Measurements from ENCODE around the genes WDR38, PPP6C and MAPKAP1.

DNA sequence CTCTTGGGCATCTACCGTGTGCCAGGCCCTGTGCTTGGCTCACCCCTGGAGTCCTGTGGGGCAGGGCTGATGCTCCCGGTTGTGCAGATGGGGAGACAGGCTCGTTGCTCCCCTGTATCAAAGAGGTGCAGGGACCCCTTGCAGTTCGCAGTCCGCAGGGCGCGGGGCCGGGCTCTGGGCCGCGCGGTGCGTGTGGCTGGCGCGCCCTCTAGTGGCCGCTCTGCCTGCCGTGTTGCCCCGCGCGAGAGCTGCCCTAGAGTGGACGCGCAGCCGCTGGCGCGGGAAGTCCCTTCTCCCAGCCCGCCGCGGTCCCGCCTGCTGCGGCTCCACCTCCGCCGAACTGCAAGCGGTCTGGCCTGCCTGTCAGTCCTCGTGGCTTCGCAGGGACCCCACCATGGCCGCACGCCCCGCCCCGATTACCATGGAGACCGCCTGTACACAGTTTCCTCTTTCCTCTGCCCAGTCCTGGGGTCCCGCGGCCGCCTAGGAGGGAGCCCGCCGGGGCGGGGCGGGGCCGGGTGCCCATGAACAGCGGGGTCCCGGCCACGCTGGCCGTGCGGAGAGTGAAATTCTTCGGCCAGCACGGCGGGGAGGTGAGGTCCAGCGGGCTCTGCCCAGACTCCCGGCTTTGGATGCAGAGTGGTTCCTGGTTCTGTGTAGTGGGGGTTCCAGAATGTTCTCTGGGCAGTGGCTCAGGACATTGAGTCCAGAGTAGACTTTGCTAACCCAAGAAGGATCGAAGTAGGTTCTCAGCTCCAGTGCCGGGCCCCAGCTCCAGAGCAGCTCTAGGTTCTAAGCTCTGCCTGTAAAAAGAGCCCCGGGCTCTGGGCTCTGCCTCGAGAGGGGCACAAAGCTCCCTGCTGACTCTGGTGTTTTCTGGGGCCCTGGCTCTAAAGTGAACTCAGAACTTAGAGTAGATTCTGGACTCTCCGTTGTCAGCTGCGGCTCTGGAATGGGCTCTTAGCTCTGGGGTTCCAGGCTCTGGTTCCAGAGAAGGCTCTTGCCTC, at the start of gene WDR38:
TSS of gene WDR38 (plus strand) at position 453 of the 1,007 bp plus-strand sequence.
- PRO-cap = no peak

GRCh38 chr9:124870093-124871156, 8.5 kb downstream of the ARPC5L start:
- PRO-cap = no peak

GRCh38 chr9:125183222-125183749, 6.3 kb downstream of the PPP6C start:
- PRO-cap = no peak

DNA sequence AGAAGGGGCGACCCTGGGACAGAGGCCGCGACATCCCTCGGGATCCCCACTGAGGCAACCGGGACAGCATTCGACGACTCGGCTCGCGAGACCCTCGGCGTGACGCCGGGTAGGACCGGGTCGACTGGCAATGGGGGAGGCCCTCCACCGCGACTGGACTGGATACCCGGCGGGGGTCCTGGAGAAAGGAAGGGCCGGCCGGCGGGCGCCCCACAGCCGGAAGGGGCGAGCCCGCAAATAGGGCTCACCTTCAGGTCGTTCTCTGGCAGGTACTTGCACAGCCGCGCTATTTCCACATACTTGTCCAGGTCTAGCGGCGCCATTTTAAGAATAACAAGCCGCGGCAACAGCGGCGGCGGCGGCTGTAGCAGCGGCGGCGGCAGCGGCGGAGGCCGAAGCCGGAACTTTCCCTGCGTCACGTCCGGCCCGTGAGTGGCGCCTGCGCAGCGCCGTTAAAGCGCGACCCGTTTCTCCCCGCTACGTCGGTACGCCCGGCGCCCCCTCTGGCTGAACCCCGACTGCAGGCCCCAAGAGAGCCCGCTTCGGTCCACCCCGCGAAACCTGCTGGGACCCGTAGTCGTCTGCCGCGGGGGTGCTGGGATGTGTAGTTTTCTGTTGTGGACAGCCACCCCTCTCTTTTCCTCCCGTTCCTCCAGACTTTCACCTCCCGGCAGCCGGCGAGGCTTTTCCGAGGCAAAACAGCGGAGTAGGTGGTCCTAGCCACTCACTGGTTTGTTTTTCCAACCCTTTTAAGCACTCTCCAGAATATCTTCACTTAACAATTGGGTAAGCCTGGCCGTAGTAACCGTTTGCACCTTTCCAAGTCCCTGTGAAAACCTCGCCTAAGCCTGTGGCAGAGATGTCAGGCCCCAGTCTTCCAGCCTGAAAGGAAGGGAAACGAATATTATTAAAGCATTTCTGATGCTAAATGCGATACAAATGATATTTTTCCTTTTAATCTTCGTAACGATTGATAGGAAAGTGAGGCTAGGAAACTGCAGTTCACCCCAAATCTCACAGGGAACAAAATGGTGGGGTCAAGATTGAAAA, at the start of gene PPP6C:
TSS of gene PPP6C (minus strand) at position 408 of the 1,050 bp plus-strand sequence.
- PRO-cap = bidirectional peak, plus-strand start at position 467 of the sequence, minus-strand start at position 520 of the sequence

DNA sequence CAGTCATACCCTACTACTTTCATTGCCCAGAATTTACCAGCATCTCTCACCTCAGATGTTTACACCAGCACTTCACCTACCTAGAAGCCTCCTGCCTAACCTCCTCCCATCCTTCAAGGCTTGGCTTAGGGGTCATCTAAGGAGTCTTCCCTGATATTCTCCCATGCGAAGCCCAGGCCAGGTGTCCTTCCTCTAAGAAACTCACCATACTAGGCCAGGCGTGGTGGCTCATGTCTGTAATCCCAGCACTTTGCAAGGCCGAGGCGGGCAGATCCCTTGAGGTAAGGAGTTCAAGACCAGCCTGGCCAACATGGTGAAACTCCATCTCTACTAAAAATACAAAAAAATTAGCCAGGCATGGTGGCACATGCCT, 75.3 kb downstream of the MAPKAP1 start:
- PRO-cap = no peak

DNA sequence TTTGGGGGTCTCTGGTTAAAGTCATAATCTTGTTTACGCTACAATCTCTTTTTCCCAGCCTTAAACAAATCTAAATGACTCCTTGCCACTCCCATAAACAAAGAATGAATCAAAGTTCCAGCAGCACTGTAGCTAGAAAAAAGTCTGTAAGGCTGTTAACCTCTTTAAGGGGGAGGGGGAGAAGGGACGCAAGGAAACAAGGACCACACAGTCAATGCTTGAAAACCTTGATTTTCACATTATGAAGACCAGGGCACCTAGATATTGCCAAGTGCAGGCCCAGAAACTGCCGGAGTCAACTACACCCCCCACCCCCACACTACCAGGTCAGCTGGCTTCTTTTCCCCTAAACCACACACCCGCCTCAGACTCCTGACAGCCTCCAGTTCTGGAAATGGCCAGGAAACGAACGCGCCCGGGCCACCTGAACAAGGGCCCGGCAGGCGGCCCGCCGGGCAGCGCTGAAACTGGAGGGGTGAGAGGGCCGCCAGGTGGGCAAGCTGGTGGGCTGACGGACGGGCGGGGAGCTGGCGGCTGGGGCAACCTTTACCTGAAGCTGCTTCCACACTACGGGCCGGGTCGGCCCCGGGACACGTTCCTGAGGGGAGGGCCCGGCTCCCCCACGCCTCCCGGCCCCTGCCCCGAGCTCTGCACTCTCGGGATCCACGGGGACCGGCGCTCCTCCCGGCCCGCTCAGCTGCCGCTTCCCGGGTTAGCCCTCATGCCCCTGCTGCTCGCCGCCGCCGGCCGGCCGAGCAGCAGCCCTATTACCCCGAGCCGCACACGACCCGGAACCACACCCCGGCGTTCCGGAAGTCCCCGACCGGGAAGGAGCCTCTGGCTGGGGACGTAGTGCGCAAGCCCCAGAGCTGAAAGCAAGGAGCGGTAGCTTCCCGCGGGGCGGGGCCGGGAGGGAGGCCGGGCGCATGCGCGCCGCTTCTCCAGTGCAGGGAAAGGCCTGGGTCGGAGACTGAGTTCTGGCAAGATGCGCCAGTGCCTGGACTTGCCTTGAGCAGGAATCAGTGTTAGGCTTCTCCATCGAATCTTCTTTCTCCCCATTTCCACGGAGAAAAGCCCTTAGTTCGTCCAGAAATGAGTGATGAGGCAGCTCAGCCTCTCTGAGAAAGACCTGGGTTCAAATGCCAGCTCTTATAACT, at the start of gene MAPKAP1:
TSS of gene MAPKAP1 (minus strand) at position 788 of the 1,157 bp plus-strand sequence.
- PRO-cap = bidirectional peak, plus-strand start at position 949 of the sequence, minus-strand start at position 785 of the sequence

- PRO-cap = no peak
Observed at GRCh38 chr9:126144726-126145624, 181.7 kb upstream of the MVB12B start.

GRCh38 chr9:126298288-126298926, 28.2 kb upstream of the MVB12B start:
- PRO-cap = no peak

GRCh38 chr9:126376240-126377194, 49.9 kb downstream of the MVB12B start:
- PRO-cap = no peak

- PRO-cap = no peak
Observed at GRCh38 chr9:126423177-126423737, 96.6 kb downstream of the MVB12B start.

DNA sequence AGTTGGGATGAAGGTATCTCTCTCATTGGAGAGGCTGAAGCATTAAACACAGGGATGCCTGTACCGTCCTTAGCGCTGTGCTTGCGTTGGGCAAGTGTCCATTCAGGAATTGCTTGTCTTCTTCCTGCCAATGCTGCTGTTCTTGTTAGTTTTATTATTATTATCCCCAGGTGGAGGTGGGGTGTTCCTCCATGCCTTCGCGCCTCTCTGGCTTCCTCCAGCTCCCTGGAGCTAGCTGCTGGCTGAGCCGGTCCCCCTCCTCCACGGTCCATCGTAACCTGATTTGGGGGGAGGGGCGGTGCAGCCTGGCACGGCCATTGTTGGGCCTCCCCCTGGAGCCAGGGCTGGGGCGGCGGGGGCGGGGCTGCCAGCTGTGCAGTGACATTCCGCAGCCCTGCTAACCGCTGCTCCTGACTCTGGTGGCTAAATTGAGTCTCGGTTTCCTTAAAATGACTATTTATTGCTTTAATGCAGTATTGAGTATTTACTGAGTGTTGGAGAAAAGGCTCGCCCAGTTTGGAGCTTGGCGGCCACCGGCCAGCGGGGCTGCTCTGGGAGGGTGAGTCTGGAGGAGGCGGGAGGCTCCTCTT, 51.3 kb downstream of the LMX1B start:
- PRO-cap = no peak

GRCh38 chr9:126825149-126825931, 20.5 kb downstream of the ZBTB43 start:
- PRO-cap = no peak

- PRO-cap = no peak
Observed at GRCh38 chr9:126832003-126832926, 27.4 kb downstream of the ZBTB43 start.

- PRO-cap = no peak
Observed at GRCh38 chr9:127096076-127096783, 26.2 kb downstream of the ANGPTL2 start.

GRCh38 chr9:127183997-127184643, 61.7 kb upstream of the ANGPTL2 start:
- PRO-cap = no peak

DNA sequence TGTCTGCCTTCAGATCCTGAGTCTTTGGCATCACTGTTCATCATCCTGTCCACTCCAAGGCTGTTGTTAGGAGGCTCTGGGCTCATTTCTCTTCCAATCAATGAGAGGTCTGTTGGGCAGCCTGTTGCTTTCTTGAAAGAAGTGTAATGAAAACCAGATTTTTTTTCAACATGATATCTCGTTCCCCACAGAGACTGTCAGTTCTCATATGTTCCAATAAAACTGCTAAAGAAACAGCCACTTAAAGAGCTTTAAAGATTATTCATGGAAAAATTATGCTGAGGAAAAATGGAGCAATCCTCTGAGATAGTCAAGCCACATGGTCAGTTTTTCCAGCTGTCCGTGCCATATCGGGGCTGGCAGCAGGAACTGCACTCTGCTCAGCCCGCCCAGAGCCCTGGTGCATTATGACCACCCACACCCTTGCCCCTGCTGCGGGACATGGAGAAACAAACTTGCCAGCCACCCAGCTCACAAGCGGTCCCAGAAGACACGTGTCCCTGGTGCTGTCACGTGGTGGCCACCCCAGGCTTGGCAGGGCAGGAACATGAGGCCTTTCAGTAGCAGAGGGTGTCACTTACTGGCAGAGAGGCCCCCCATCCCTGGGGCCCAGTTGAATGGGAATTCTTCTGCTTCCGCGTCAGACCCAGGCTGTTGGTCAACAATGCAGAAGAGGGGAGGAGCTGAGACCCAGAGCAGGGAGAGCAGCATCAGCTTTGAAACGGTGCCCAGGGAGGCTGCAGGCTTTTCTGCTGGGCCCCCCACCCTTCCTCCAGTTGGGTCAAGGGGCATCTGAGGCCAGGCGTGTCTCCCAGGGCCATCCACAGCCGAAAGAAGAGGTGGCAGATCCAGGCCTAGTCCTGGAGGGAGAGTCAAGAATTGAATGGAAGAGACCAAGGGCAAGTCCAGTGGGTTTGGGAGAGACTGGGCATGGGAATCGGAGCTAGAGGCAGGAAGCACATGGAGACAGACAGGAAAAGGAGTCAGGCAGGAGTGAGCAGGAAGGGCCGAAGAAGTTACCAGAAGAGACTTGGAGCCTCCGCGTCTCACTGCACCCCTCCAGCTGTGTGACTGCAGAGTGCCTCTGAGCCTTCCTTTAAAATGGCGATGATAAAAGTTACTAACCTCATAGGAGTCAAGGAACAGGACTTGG, 64.0 kb upstream of the ANGPTL2 start:
- PRO-cap = bidirectional peak, plus-strand start at position 348 of the sequence, minus-strand start at position 221 of the sequence; bidirectional peak, plus-strand start at position 686 of the sequence, minus-strand start at position 399 of the sequence

DNA sequence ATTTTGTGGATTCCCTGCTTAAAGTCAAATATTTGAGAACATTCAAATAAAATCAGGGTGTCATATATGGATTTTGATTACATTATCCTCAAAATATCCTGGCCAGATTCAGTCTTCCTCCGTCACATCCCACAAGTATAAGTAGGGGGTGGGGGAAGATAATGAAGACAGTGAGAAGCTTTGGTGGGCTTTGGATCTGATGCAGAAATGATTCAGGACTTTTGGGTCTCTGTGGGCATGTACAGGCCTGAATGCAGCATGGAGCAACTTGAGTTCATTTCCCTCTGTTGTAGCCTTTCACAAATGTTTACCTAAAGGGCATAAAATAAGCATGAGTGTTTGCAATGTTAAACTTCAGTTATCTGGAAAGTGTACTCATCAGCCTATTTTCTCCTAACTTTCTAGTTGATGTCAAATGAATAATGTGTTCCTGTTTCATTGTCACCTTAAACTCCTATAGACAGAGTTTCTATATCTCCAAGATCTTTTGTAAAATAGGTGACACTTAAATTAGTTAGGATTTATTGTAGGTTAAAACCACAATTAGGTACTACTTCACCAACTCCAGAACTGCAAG, 39.2 kb downstream of the GARNL3 start:
- PRO-cap = no peak

DNA sequence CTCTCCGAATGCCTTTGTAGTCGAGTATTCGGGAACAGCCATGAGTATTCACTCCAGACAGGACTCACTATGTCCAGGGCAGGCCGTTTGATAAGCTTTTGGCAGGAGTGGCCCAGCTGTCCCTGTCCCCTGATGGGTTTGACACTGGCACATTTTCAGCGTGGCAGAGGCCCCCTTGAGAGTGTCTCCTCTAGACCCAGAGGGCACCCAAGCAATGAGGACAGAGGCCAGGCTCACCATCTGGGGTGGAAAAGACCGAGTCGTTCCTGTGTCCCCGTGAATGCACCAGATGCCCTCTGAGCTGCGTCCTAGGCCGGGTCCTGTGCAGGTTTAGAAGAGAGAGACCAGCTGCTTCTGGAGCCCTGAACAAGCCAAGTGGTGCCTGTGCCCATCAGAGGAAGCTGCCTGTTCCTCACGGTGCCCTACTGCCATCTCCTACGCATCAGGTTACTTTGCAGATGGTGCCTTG, 42.3 kb downstream of the LRSAM1 start:
- PRO-cap = no peak

GRCh38 chr9:127503956-127504620, 52.8 kb downstream of the LRSAM1 start:
- PRO-cap = no peak

- PRO-cap = no peak
Observed at GRCh38 chr9:127506927-127507521, 55.7 kb downstream of the LRSAM1 start.

All from ascending aorta (tissue), 1 donor.